Subcutaneous adipose tissue (tissue), 3 donors: ENCODE data around the gene WDR89.

DNA sequence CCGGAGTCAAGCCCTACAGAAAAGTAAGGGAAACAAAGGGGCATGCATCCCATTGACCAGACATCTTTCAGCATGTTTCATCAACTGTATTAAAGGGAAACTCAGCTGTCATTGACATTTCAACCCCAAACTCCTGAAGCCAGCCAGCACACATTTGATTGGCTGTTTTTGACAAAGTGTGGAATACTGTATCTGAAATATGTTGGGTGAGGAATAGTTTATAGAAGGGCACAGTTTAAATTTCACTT, 168.3 kb downstream of the PRKCH start:
- PRO-cap, result unidirectional peak, minus-strand start at position 91 of the sequence
- RAMPAGE, long total RNA, 3 experiments, result no peak in any of the 3 experiments

GRCh38 chr14:61608792-61609254, 86.5 kb upstream of the HIF1A start:
- PRO-cap, result no peak
- RAMPAGE, long total RNA, 3 experiments, result no peak in any of the 3 experiments

DNA sequence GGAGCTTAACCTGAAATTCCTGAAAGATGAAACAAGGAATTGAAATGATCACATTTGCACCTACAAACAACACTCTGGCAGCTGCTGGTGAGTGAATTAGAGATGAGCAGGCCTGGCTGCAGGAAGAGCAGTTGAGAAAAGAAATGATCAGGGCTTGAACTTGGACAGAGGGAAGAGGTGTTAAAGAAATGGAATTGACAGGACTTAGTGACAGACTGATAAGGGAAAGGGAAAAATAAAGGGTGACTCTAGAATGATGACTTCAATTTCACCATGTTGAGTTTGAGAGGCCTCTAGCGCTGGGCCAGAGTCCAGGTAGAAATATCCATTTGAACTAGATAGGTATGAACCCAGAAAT, 26.1 kb upstream of the HIF1A start:
- PRO-cap, result no peak
- RAMPAGE, long total RNA, 3 experiments, result no peak in any of the 3 experiments

DNA sequence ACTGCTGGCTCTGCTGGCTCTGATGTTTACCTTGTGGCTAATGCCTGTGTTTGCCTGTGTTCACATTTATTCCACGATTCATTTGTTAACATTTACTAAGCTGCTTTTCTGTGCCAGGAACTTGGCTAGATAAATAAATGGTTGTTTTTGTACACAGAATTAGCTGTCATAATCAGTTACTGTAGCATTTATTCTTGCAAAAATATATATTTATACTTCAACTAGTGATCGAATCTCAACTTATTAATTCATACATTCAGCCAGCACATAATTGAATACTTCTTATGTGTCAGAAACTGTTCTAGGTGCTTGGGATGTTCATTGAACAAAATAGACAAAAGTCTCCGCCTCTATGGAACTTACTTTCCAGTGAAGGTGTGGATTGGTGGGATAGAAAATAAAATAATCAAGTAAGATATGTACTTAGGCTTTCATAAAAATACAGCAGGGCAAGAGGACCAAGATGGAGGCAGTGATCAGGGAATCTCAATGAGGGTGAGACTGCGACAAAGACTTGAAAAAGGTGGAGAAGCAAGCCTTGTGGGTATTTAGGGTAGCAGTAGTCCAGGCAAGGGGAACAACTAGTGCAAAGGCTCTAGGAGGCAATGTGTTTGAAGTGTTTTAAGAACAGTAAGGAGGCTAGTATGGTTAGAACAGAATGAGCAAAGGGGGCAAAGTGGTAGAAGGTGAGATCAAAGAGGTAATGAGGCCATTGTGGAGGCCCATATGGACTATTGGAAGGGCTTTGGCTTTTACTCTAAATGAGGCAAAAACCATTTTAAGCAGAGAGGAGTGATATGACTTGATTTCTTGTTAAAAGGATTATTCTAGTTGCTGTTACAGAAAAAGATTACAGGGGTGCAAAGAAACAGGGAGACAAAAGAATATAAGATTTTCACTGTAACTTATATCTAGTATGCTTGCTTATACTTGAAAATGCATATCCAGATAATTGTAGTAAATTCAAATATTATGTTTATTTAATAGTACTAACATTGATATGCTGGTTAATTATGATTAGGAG, 16.7 kb downstream of the HIF1A start:
- PRO-cap, result no peak
- RAMPAGE, long total RNA, 3 experiments, result no peak in any of the 3 experiments

DNA sequence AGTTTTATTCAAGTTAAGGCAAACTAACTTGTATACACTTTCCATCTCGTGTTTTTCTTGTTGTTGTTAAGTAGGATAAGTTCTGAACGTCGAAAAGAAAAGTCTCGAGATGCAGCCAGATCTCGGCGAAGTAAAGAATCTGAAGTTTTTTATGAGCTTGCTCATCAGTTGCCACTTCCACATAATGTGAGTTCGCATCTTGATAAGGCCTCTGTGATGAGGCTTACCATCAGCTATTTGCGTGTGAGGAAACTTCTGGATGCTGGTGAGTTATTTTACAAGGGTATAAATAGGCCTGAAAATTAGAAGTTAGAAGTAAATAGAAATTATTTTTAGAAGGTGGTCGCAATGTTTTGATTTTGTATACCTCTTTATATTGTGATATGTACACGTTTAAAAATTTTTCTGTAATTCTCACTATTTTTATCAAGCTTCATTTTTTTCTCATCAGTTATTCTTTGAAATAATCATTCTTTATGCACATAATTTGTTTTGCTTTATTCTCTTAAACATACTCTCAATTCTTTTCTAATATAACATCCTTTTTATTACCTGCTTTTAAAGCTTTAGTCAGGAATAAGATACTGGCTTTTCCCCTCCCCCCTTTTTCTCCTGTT, 25.1 kb downstream of the HIF1A start:
- PRO-cap, result no peak
- RAMPAGE, long total RNA, 3 experiments, result no peak in any of the 3 experiments

GRCh38 chr14:61864267-61865255, 52.1 kb downstream of the SYT16 start:
- PRO-cap, result no peak
- RAMPAGE, long total RNA, 3 experiments, result no peak in any of the 3 experiments

DNA sequence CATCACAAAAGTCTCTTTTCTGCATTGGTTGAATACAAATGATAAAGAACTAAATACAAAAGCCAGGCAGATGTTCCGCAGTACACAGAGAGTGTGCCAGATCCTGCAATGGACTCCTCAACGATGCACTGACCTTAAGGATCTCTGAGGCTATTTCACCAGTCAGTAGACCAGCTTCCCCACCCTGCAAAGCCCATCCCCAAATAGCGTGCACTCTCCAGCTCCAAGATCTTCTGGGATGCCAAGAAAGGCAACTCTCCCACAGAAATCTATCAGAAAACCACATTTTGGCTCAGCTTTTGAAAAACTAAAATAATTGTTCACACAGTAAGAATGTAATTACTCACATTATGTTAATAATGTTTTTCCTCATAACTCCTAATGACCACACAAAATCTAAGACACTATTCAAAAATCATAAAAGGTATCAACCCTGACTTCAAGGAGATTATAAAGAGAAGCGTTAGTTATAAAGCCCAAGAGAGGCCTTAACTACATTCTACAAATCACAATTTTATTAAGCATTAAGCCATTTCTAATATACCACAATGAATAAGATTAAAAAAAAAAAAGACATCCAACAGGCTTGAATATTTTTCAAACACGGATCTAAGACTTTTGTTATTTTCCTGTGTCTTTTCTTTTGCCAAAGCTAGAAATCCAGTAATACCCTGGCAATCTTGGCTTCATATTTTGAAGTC, 90.3 kb downstream of the PPP2R5E start:
- PRO-cap, result no peak
- RAMPAGE, long total RNA, 3 experiments, result no peak in any of the 3 experiments

GRCh38 chr14:63514262-63514726, 28.9 kb downstream of the PPP2R5E start:
- PRO-cap, result no peak
- RAMPAGE, long total RNA, 3 experiments, result no peak in any of the 3 experiments

GRCh38 chr14:63641388-63642479, at the start of gene WDR89:
Gene WDR89 (minus strand): TSS chr14:63641871.
- PRO-cap, result bidirectional peak, plus-strand start at chr14:63641730, minus-strand start at chr14:63641591; bidirectional peak, plus-strand start at chr14:63642050, minus-strand start at chr14:63641825
- RAMPAGE, long total RNA, 3 experiments, result start-site peak on the plus strand in 2 of 3 experiments, at chr14:63642060-63642089 at its widest, 14 to 21 reads per replicate; start-site peak on the minus strand in 3 of 3 experiments, at chr14:63641836-63641960 at its widest, 16 to 34 reads per replicate

GRCh38 chr14:63686475-63686811, 41.4 kb downstream of the SGPP1 start:
- PRO-cap, result no peak
- RAMPAGE, long total RNA, 3 experiments, result no peak in any of the 3 experiments

- PRO-cap, result no peak
- RAMPAGE, long total RNA, 3 experiments, result no peak in any of the 3 experiments
These were observed 207.8 kb downstream of the SYNE2 start for GRCh38 chr14:64060602-64061099.

DNA sequence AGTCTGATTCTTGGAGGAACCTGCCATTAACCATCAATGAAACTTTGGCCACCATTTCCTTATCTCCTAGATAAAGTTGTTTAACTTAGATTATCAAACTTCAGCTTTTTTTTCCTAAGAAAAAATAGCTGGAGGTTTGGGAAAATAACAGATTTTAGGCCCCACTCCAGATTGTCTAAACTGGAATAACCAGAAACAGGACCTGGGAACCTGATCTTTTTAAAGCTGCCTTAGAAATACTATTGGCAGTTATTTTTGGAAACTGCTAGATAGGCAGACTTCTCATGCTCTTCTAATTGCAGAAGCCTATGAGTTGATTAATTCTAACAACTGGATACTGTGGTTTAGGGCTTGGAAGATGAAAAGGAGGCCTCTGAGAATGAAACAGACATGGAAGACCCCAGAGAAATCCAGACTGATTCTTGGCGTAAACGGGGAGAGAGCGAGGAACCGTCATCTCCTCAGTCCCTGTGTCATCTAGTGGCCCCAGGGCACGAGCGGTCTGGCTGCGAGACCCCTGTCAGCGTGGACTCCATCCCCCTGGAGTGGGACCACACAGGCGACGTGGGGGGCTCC, 80.2 kb downstream of the ESR2 start:
- PRO-cap, result no peak
- RAMPAGE, long total RNA, 3 experiments, result no peak in any of the 3 experiments

- PRO-cap, result no peak
- RAMPAGE, long total RNA, 3 experiments, result no peak in any of the 3 experiments
These were observed 65.2 kb downstream of the PPP1R36 start for GRCh38 chr14:64614845-64615406.

DNA sequence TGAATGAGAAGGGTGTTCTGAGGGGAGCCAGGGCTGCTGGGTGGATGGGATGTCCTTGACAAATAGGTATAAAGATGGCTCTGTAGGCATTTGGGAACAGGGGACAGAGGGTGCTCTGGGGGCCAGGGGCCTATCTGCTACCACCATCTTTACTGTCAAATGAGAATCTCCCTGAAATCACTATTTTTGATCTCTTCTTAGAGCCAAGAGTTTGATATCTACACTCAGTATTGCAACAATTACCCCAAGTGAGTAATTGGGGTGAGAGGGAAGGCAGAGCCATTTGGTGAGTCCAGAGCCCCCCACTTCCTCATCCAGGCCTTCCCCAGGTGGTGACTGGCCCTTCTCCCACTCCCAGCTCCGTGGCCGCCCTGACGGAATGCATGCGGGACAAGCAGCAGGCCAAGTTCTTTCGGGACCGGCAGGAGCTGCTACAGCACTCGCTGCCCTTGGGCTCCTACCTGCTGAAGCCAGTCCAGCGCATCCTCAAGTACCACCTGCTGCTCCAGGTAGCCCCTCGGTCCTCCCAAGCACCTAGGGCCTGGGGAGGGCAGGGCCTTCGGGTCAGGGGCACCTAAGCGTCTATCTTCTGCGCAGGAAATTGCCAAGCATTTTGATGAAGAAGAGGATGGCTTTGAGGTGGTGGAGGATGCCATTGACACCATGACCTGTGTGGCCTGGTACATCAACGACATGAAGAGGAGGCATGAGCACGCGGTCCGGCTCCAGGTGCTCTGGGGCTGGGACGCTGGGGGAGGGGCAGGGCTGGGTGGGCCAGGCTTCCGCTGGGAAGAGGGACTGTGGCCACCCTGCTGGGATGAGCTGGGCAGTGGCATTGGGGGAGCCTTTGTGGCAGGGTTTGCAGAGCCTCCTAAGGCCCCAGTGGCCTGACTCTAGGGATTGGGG, 26.5 kb downstream of the PLEKHG3 start:
- PRO-cap, result no peak
- RAMPAGE, long total RNA, 3 experiments, result no peak in any of the 3 experiments

GRCh38 chr14:64754568-64755343, 50.5 kb downstream of the PLEKHG3 start:
- PRO-cap, result no peak
- RAMPAGE, long total RNA, 3 experiments, result no peak in any of the 3 experiments

- PRO-cap, result no peak
- RAMPAGE, long total RNA, 3 experiments, result no peak in any of the 3 experiments
These were observed 81.0 kb downstream of the PLEKHG3 start for GRCh38 chr14:64785202-64785570.

DNA sequence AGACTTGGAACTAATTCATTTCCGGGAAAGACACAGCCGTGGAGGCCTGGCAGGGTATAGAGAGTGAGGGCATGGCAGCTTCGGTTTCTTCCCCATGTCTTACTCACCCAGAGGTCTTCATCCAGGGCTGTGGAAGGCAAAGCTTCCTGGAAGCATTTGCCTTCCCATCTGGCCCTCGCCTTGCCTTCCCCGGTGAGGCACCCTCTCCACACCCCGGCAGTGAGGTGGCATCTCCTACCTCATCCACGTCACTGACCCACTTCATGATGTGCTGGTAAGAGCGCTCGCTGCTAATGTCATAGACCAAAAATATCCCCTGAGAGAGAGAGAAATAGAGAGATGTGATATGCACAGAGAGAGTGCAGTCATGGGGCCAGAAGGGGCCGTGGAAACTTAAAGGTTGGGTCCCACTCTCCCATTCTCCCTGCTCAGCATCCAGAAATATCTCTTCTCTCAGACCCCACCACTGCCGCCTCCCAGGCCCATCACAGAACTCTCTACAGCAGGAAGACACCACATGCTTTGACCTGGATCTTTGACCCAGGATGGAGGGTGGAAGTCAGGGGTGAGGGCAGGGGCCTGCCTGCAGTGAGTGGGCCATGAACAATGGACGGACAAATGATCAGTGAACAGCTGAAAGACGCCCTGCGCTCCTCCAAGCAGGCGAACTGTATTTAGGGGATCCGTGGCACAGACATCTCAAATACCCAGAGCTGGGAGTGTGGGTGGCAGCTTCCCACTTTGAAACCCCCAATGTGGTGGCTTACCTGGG, 8.5 kb upstream of the GPX2 start:
- PRO-cap, result no peak
- RAMPAGE, long total RNA, 3 experiments, result no peak in any of the 3 experiments

GRCh38 chr14:64960938-64961343, 11.2 kb downstream of the RAB15 start:
- PRO-cap, result no peak
- RAMPAGE, long total RNA, 3 experiments, result no peak in any of the 3 experiments

GRCh38 chr14:65101366-65101611, 1.0 kb downstream of the MAX start:
- PRO-cap, result no peak
- RAMPAGE, long total RNA, 3 experiments, result no peak in any of the 3 experiments

GRCh38 chr14:65104570-65104858, 2.2 kb upstream of the MAX start:
- PRO-cap, result no peak
- RAMPAGE, long total RNA, 3 experiments, result no peak in any of the 3 experiments